ENCODE measurements around the genes PUS1 and FBRSL1.

DNA sequence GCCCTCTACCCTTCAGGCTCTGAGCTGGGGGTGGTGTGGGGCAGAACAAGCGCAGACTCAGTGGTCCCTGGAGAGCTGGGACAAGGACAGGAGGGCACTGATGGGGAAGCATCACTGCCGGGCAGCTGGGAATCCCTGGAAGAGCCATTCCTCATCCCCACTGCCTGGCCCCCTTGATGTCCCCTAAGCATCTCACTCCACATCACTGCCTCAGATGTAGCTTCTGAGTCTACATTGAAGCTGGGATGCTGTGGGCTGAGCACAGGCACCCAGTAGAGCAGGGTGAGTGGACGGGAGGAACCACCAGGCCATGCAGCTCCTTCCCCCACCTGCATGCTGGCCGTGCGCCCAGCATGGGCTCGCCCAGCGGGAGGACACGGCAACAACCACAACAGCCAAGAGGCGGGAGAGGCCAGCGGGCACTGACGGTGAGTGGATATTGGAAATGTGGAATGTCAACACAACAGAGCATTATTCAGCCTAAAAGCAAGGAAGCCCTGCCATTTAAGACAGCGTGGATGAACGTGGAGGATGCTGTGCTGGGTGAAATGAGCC lies 310.9 kb downstream of the ADGRD1 start:
- RRBS, result no CpG with 5 or more reads among the region's 13 CpGs

DNA sequence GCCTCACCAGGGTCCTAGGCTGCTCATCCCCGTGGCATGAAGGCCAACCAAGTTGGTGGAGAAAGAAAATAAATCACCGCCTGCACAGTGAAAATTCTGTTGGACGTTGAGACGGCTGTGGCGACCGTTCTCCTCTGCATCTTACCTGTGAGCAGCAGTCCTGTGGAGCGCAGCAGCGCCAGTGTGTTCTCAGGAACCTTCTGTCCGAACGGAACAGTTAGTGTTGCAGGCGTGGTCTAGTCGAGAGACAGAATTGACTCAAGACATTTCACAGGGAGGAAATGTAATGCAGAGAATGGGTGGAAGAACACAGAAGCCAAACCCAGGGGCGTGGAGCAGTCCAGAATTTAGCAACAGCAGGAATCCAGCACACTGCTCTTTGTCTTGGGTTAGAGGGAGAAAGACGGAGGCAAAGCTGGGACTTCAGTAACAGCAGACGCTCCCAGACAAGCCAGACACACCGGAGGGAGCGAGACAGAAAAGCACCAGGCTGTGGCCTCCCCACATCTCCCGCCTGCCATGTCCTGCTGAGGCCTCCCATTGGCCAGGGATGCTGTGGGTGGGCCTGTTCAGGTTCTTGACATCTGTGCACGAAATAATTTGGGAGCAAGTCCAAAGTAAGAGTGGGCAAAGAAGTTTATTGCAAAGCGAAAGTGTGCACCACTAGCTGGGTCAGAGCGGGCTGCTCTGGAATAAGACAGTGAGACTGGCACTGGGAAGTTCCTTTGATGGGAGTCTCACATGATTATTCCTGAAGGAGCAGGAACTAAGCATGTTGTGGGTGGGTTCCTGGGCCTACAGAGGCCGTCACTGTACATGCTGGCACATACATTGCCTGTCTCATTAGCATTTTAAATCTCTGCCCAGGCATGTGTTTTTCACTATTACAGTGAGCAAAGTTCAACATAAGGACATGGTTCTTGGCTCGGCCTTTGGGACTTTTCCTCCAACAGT lies 339.4 kb upstream of the SFSWAP start:
- RRBS, result no CpG with 5 or more reads among the region's 23 CpGs

DNA sequence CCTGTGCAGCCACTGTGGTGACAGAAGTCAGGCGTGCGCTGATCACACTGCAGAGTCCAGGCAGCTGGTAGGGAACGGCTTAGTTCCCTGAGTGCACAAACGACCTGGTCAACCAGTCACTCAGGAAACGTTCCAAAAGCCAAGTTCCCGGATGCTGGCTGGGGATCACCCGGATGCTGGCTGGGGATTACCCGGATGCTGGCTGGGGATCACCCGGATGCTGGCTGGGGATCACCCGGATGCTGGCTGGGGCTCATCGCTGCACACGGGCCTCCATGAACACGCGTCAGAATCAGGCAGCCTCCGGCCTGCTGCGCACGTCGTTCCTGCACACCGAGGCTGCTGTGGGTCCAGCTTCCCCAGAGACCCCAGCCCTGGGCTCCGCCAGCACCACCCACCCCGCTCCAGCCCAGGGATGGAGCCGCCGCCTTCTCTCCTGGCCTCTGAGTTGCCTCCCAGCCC lies 254.1 kb upstream of the SFSWAP start:
- RRBS, result 35% methylated on average over 6 of the region's 23 CpGs

DNA sequence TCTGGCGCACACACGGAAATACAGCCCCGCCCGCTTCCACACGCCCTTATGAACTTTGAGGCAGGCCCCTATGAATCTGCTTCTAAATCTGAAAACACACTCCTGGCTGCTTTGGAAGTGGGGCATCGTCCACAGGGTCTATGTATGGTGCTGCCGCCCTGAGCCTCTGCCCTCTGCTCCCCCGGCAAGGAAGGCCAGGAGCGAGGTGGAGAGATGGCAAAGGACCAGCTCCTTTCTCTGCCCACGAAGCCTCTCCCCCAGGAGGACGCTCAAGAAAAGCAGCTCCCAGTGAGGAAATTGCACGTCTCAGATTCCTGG lies 174.3 kb upstream of the SFSWAP start:
- RRBS, result no CpG with 5 or more reads among the region's 12 CpGs

DNA sequence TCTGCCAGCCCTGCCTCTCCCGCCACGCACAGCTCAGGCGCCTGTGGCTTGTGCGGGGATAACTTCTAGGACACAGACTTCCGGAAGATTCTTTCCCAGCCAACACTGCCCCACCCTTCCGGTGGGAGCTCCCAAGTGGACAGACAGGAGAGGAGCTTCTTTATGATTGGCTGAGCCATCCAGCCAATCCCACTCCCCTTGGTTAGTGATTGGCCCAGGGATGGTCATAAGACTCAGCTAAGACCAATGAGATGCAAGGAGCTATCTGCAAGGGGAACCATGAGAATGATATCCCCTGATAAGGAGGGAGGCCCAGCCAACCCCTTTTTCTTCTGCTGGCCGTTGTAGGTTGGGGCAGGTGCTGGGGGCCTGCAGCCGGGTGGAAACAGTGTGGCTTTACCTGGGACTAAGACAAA lies 118.6 kb upstream of the SFSWAP start:
- RRBS, result 20% methylated on average over 5 of the region's 8 CpGs

- RRBS, result 5% methylated on average over 3 of the region's 22 CpGs
Observed at GRCh38 chr12:131621874-131622740, 88.8 kb upstream of the SFSWAP start.

- RRBS, result 17% methylated on average over 3 of the region's 10 CpGs
Observed at GRCh38 chr12:131667077-131667557, 43.8 kb upstream of the SFSWAP start.

DNA sequence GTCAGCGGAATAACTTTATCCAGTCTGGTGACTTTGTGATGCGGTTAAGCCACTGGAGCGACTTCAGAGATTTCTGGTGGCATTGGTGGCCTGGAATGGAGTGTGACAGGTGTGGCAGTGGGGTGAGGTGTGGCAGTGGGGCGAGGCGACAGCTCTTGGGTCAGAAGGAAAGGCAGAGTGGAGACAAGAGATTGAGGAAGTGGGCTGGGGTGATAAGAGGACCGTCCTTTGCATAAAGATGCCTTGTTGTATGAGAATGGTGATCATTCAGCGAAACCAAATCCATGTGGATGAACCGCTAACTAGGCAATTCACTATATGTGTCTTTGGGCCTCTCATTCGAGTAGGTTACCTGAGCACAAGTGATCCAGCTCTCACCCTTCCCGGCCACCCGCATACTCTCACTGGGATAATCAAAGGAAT lies 46.6 kb downstream of the SFSWAP start:
- RRBS, result 97% methylated on average over 2 of the region's 11 CpGs

- RRBS, result no CpG with 5 or more reads among the region's 20 CpGs
Observed at GRCh38 chr12:131795679-131796629, 32.2 kb upstream of the MMP17 start.

DNA sequence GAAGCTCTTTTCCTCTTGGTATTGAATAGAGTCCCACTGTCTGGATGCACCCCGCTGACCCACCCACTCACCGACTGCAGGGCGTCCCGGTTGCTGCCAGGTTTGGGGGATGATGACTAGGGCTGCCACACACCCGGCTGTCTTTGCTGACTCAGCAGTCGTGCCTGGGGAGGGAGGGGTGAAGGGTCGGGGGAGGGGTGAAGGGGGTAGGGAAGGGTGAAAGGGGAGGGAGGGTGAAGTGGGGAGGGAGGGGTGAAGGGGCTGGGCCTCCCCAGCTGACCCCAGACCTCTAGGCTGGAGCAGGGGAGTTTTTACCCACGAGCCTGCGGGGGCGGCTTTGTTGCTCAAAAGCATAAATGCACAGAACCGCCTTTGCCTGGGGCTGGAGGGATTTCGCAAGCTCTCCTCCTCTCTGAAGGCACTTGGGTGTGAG lies 31.3 kb upstream of the ULK1 start:
- RRBS, result 11% methylated on average over 2 of the region's 12 CpGs

GRCh38 chr12:131929166-131930269 lies at the start of gene PUS1:
PUS1 (plus strand) TSS chr12:131929276.
- RRBS, result 2% methylated on average over 53 of the region's 120 CpGs

GRCh38 chr12:131938397-131938703 lies 9.3 kb downstream of the PUS1 start:
- RRBS, result no CpG with 5 or more reads among the region's 3 CpGs

DNA sequence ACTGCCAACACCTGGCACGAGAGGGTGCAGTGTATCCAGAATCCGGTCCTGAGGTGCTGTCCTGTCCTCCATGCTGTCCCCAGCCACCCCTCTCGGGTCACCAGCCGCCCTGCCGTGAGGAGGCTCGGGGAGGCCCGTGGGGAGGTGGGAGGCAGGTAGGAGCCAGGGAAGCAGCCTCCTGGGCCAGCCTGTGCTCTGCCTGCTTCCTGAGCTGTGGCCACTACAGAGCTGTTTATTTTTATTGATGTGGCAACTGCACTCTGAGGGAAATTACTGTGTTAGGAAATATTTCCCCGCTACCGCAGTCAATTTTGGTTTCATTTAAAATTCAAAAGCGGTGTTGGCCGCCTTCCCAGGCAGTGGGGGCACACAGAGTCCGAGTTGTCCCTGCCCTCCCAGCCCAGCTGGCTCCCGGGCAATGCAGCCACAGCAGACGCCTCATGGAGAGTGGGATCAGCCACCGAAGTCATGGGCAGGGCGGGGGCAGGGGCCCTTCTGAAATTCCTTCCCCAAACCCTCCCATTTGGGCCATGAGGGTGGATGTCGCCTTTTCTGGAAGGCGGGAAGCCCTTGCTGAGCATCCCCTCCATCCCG lies 18.4 kb downstream of the NOC4L start:
- RRBS, result 49% methylated on average over 2 of the region's 19 CpGs

DNA sequence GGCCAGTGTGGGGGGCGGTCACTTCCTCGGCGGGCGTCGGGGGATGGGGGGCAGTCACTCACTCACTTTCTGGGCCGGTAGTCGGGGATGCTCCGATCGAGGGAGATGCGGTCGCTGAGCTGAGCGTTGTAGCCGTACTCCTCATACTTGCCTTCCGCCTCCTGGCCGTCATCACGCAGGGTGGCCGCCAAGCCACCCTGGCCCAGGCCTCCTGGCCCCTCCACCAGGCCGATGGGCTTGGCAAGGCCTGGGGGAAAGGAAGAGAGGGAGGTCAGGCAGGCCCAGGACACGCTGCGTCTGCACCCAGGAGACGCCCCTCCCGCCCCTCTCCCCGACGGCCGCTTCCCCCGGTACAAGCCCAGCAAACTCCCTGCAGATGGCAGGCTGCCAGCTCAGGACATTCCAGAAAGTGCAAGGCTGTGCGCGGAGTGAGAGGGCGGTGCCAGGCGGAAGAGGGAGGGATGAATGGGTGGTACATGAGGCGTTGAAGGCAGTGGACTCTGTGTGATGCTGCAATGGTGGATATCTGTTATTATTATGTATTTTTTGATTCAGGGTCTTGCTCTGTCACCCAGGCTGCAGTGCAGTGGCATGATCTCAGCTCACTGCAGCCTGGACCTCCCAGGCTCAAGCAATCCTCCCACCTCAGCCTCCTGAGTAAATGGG lies 43.1 kb downstream of the GALNT9 start:
- RRBS, result 44% methylated on average over 1 of the region's 31 CpGs

GRCh38 chr12:132327114-132327876 lies 2.1 kb downstream of the GALNT9 start:
- RRBS, result no CpG with 5 or more reads among the region's 25 CpGs

DNA sequence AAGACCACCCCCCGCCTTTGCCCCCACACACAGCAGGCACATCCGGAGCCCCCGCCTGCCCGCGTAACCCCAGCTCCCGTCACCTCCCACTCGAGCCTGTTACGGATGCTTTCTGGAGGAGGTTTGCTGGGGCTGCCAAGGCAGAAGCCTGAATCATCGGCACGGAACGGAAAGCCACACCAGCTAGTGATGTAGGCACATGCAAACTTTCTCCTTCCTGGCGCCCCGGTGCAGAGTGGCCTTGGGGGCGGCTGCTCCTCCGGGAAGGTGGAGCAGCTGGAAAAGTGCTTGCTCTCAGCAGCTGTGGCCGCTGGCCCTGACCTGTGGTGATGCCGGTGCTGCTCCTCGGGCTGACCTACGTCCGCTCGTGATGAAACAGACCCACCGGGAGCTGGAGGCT lies 1.5 kb downstream of the GALNT9 start:
- RRBS, result 4% methylated on average over 8 of the region's 22 CpGs

DNA sequence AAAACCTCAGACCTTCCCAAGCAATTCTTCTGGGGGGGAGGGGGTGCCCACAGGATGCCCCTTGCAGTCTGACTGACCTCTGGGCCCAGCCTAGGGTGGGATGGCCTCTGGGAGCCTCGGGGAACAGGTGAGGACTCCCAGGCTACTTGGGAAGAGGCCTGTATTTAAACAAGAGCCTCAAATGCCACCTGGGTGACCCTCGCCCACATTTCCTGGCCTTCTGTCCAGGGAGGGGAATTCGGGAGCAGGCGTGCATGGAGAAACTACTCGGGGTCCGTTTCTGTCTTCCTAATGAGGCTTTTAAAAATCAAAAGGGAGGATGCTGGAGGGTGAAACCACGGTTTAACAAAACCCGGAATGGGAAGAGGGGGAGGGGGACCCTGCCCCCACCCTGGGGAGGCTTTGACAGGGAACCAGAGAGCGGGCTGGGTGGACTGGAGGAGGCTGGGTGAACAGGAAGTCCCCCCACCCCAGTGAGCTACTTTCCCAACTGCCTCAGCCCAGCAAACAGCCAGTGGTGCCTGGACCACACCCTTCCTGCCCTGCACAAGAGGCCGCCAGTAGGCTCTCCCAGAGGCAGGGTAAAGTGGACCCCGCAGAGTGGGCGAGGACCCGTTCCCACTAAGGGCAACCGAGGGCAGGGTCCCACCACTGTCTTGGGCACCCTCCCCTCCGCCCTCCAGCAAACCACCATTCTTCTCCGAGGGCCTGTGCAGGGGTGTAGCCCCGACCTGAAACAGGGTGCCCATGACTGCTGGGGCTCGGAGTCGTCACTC lies 1.5 kb upstream of the FBRSL1 start:
- RRBS, result no CpG with 5 or more reads among the region's 19 CpGs

DNA sequence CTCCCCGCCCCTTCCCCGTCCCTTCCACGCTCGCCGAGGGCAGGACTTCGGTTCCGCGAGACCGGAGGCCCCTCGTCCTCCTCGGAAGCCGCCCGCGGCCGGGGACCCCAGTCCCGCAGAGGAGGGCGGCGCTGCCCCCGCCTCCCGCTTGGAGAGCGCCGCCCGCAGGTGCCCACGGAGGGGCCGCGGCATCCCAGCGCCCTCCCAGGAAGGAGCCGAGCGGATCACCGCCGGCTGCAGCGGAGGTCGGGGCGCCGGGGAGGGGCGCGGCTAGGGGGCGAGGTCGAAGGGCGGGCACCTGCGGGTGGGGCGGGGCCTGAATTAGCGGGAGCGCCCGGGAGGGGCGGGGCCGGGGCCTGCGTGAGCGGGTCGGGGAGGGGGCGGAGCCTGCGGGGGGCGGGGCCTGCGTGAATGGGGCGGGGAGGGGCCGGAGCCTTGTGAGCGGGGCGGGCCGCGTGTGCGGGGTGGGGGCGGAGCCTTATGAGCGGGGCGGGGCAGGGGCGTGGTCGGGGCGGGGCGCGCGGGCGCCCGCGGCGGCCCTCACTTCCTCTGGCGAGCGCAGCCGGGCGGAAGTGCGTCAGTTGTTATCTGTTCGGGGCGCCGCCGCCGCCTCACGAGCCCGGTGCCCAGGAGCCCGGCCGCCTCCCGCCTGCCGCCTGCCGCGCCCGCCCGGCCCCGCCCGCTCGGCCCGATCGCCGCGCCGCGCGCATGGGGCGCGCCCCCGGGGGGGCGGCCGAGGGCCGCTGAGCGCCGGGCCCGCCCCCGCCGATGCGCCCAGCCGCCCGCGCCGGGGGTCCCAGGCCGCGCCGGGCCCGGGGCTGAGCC lies at the start of gene FBRSL1:
TSS of gene FBRSL1 (plus strand) at position 577 of the 825 bp plus-strand sequence.
- RRBS, result 2% methylated on average over 64 of the region's 124 CpGs

GRCh38 chr12:132502301-132502862 lies 12.4 kb downstream of the FBRSL1 start:
- RRBS, result 58% methylated on average over 1 of the region's 20 CpGs

DNA sequence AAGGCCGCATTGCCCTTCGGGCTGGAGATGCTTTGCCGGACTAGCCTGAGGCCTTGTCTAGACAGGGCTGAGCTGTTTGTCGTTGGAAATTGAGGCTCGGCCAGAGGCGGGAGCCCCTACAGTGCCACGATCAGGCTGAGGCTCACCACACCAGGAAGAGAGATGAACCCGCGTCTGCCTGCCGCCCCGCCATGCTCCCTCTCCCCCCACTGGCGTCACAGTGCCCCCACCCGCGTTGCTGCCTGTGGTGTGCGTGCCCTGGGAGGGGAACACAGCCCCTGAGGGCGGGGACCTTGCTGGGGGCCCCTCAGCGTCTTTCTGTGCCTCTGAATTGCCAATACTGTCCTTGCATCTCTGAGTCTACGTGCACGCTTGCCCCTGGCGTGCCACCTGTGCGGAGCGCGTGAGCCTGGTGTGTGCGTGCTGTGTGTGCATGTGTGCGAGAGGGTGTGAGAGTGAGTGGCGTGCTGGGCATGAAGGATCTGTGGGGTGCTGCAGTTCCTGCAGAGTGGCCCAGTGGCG lies 20.6 kb downstream of the FBRSL1 start:
- RRBS, result no CpG with 5 or more reads among the region's 27 CpGs